ENCODE measurements around the genes KRT32, KRT15, GAST and KLHL10.

- RRBS, result no CpG with 5 or more reads among the region's 7 CpGs
Measured at GRCh38 chr17:41117839-41118195, 356 bp downstream of the KRTAP4-11 start.

DNA sequence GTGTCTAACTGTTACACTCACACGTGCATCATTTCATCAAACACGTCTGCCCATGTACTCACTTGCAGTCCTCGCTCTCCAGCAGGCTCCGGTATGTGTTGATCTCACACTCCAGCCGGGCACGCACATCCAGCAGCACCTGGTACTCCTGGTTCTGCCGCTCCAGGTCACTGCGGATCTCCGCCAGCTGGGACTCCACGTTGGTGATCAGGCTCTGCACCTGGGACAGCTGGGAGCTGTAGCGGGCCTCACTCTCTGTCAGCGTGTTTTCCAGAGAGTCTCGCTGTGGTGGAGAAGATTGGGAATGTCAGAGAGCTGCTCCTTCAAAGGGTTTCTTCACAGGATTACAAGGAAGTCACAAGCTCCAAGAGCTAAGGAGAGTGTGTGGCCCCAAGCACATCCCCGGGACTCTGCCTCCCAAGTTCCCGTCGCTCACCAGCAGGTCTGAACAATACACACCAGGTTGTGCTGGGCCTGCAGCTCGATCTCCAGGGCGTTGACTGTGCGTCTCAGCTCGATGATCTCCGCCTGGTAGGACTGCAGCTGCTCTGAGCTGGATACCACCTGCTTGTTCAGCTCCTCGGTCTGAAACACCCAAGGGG, 2.5 kb downstream of the KRT31 start:
- RRBS, result no CpG with 5 or more reads among the region's 22 CpGs

GRCh38 chr17:41403853-41404791, 6.7 kb upstream of the KRT31 start:
- RRBS, result no CpG with 5 or more reads among the region's 9 CpGs

GRCh38 chr17:41467204-41467430, at the start of gene KRT32:
TSS of gene KRT32 (minus strand) at chr17:41467386.
- RRBS, result 100% methylated on average over 1 of the region's 7 CpGs

GRCh38 chr17:41511132-41511594, 5.8 kb upstream of the KRT13 start:
- RRBS, result no CpG with 5 or more reads among the region's 4 CpGs

GRCh38 chr17:41517975-41519013, at the start of gene KRT15:
TSS of gene KRT15 (minus strand) at chr17:41518890.
- RRBS, result no CpG with 5 or more reads among the region's 14 CpGs

- RRBS, result no CpG with 5 or more reads among the region's 6 CpGs
Measured at GRCh38 chr17:41529850-41530658, 1.9 kb upstream of the KRT19 start.

DNA sequence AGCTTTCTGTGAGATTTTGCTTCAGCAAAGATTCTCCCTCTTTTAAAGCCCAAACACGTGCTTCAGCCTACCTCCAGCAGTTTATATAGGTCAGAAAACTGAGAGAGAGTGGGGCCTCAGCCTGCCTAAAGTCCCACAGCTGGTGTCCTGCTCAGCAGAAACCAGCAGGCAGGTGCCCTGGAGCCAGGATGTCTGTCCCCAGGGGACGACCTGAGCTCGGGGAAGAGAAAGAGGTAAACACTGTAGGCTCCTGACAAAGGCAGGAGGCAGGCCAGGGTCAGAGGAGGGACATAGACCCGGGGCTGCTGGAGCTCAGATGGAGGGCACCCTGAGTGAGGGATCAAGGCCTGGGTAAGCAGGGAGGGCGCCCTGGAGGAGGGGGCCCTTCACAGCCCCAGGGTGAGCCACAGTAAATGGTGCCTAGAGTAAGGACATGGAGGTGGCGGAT, 12.2 kb upstream of the KRT19 start:
- RRBS, result no CpG with 5 or more reads among the region's 6 CpGs

- RRBS, result no CpG with 5 or more reads among the region's 11 CpGs
Measured at GRCh38 chr17:41586975-41587490, 338 bp upstream of the KRT14 start.

DNA sequence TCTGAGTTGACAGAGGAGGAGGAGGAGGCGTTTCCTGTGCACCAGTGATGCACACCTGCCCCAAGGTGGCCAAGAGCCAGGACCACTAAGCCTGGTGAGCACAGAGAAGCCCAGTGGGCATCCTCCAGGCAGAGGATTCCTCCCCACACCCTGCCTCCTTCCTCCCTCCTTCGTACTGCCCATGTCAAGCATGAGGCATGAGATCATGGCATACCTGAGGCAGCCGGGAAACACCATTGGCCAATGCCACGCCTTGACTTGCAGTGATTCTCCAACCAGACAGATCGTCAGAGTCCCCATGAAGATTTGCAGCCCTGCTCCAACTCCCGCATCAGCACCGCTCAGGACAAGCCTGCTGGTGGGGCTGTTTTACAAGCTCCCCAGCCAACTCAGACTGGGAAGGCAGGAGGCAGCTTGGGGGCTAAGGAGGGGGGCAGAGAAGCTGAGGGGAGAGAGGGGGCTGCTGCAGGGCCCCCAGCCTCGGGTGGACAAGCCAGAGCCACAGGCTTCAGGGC, 2.9 kb upstream of the KRT16 start:
- RRBS, result no CpG with 5 or more reads among the region's 8 CpGs

DNA sequence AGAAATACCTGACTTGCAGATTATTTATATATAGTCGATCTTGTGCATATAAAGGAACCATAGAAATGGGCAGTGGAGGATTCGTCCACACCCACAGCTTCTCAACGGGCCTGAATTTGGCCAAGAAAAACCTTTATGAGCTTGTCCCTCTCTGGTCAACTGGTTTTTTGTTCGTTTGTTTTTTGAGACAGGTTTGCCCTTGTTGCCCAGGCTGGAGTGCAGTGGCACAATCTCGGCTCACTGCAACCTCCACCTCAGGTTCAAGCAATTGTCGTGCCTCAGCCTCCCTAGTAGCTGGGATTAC, 2.9 kb downstream of the EIF1 start:
- RRBS, result no CpG with 5 or more reads among the region's 6 CpGs

DNA sequence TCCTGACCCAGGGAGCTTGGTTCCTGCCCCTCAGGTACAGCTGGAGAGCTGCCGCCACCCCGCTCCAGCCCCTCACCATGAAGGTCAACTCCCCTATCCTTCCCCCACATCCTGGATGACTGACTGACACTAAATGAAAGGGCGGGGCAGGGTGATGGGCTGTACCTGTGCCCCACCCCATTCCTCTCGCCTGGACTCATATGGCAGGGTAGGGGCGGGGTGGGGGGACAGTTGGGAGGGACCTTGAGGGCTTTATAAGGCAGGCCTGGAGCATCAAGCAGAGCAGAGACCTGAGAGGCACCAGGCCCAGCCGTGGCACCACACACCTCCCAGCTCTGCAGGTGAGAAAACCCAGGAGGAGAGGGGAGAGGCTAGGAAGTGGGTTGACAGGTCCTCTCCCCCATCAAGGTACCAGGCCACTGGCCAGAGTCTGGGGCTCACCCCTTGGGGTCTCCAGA, at the start of gene GAST:
GAST (plus strand) TSS at position 285 of the 458 bp plus-strand sequence.
- RRBS, result no CpG with 5 or more reads among the region's 6 CpGs

GRCh38 chr17:41762794-41763497, 23.6 kb downstream of the JUP start:
- RRBS, result no CpG with 5 or more reads among the region's 24 CpGs

DNA sequence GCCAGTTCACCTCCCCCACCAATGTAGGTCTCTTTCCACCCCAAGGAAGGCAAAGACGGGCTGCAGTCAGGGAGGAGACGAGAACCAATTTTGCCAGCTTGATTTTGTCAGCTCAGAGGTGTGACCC, 7.0 kb upstream of the JUP start:
- RRBS, result no CpG with 5 or more reads among the region's 2 CpGs

DNA sequence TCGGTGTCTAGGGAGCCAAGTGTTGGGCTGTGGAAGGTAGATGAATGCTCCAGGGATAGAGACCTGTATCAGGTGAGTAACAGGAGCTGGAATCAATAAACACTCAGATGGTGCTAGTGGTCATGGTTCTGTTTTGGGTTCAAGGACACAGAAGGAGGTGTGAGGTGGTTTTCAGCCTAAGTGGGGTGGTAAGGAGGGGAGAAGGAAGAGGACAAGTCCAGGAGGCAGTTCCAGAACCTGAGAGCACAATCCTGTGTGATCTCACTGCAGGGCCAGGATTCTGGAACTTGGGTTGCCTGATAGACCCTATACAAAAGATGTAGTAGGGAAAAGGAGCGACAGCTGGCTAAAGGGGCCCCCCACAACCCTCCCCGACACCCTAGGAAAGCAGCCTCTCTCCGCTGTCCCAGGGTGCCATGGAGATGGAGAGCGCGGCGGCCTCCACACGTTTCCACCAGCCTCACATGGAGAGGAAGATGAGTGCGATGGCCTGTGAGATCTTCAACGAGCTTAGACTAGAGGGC, at the start of gene KLHL10:
KLHL10 (plus strand) TSS at position 309 of the 524 bp plus-strand sequence.
- RRBS, result no CpG with 5 or more reads among the region's 10 CpGs

DNA sequence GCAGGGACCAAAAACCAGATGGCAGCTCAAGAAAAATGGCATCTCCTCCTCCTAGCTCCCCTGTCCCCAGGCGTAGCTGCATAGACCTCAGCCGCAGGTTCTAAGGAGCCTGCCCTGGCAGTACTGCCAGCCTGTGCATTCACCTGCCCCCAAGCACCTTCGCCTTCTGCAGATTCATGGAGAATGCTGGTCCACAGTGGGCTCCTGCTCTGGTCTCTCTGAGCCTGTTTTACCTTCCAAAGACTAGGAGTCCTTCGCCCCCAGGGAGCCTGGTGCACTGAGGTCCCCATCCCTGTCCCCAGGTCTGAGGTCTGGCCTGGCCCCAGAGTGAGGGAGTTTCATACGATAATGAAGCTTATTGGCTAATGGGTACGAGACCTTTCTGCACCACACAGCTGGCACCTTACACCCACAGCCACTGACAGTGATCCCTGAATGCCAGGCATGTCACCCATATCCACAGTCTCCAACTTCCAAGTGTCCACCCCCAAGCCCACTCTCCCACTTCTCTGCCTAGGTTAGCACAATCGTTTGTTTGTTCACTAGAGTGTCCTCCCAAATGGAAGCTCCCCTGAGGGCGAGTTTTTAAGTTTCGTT, 5.6 kb downstream of the CNP start:
- RRBS, result no CpG with 5 or more reads among the region's 9 CpGs

DNA sequence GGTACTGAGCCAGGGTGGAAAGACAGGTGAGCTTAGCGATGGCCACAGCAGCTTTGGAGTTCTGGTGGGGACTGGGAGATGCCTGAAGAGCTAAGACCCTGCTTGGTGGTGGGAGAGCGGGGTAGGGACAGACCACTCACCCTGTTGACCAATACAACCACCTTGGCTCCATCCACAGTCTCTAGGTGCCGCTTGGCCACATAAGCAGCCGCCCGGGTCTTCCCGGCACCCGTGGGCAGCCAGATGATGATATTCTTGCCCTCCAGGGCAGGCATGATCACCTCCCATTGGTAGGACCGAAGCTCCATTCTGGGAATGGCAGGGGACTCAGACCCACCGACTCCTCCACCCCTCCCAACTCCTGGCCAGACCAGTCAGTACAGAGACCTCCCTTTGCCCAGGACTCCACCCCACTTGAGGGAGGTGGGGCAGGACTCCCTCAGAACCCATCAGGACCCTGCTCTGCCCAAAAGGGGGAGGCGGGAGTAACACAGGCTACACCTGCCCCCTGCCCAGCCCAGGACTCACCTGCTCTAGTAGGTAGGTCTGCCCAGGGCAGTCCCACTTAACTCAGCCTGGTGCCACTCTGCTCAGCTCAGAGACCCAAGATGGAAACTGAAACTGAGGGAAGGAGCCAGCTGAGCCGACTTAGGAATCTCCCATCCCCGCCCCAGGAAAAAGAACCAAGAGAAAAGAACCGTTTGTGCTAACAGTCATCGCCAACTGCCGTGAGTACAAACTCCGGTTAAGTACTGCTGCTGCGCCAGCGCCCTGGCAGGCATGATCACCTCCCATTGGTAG, 729 bp downstream of the DHX58 start:
- RRBS, result no CpG with 5 or more reads among the region's 18 CpGs

DNA sequence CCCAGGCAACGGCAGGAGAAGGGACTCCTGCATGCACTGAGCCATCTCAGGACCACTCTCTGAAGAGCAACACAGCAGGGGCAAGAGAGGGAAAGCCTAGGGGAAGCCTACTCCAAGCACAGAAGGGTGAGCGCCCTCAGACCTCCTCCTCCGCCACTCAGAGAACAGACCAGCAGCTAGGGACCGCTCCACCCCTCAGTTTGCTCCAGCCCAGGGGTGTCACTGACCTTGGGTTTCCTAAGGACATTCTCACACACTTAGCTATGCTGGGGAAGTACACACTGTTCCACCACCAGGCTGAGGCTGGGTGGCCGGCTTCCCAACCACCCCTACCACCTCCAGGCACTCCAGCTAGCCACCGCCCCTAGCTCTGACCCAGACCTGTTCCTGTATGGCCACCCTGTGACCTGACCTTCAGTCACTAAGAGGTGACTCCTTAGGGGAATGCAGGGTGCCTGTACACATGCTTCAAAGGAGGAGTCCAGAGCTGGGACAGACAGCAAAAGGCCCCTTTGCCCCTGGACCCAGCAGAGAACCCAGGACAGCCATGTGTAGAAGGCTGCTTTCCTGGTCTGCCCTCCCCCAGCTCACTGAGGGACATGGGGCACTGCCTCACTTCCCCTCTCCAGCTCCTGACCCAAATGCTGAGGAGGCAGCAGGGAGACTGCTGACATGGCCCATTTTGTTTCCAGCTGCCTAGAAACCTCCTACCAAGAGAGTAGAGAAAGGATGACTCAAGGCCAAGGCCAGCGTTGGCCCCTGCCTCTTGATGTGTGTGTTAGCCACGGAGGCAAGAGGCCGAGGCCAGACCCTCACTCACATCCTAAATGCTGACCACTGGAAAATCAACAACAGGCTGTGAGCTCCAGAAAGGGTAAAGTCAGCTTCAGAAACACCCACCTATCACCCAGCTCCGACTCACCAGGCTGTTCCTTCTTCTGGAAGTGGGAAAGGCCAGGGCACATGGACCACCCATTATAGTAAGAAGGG, 6.7 kb downstream of the HSPB9 start:
- RRBS, result no CpG with 5 or more reads among the region's 10 CpGs

DNA sequence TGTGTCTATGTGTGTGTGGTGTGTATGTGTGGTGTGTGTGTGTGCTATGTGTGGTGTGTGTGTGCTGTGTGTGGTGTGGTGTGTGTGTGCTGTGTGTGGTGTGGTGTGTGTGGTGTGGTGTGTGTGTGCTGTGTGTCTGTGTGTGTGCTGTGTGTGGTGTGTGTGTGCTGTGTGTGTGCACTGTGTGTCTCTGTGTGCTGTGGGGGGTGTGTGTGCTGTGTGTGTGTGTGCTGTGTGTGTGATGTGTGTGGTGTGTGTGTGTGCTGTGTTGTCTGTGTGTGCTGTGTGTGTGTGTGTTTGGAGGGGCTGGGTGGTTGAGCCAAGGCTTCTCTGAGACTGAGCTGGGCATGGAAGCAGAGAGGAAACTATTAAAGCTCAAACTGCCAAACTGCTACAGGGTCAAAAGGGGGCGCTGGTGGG, 27.6 kb upstream of the GHDC start:
- RRBS, result no CpG with 5 or more reads among the region's 1 CpG

Data from HL-60 (cell line).